Hair follicle dermal papilla cell (primary cell): ENCODE measurements around a stretch of chr1.

GRCh38 chr1:145956827-145957272 lies 967 bp downstream of the LIX1L start:
- CAGE, long polyA plus RNA: no peak

DNA sequence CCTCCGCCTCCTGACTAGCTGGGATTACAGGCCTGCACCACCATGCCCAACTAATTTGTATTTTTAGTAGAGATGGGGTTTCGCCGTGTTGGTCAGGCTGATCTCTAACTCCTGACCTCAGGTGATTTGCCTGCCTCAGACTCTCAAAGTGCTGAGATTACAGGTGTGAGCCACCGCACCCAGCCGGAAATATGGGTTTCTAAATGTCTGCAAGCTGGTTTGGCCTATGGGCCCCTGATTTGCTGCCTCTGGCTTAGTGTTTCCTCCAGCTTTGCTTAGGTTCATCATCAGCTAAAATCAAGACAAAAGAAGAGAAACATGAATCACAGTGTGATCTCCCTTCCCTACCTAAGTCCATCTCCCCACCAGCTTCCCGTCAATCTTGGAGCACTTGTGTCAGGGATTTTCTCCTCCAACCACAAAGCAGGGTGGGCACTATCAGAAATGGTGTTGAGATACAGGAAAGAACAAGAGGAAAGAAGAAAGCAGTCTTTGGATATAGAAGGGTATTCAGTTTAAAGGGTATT lies 11.9 kb downstream of the TXNIP start:
- CAGE, long polyA plus RNA: no peak

- CAGE, long polyA plus RNA: no peak
Observed at GRCh38 chr1:145994886-145995009, 1.6 kb downstream of the TXNIP start.

GRCh38 chr1:145997002-145997780 lies 812 bp upstream of the TXNIP start:
- CAGE, long polyA plus RNA: no peak

DNA sequence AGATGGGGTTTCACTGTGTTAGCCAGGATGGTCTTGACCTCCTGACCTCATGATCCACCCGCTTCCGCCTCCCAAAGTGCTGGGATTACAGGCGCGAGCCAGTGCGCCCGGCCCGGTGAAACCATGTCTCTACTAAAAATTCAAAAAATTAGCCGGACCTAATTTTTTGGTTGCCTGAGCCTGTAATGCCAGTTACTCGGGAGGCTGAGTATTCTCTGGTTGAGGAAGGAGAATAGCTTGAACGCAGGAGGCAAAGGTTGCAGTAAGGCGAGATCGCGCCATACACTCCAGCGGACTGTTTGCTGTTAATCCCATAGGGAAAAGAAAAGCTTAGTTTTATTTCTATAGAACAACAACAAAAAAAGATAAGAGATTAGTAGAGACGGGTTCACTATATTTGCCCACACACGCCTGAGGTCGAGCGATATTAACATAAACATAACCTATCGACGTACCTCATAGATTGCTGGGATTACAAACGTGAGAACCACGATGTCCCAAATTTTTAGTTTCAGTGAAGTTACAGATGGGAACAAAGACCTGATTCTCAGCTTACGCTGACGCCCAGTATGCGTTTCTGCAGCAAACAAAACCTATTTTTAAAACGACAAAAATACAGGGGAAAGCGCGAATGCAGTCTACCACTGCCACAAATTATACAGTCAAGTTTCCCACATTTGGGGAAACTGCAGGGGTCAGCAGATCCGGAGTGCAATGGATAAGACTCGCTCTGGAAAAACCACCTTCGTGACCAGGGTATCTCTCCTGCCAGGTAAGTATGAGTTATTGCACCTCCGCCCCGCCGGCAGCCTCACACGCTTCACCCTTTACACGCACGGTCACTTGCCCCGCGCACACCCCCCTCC lies 30.2 kb upstream of the HJV start:
- CAGE, long polyA plus RNA: no peak

DNA sequence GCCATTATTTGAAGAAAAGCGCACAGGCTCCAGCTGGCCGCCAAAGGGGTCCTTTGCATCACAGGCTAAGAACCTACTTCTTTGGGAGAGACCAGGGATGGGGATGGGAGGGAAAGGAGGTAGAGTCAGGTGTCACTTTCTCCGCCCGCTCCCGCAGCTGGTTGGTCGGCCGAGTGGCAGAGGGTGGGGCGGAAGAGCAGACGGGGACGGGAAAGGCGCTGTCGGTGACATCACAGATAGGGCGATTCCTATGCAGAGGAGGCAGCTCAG lies 64.8 kb upstream of the PPIAL4H start:
- CAGE, long polyA plus RNA: no peak

- CAGE, long polyA plus RNA: no peak
Observed at GRCh38 chr1:146934344-146935234, 3.5 kb upstream of the NBPF12 start.

- CAGE, long polyA plus RNA: no peak
Observed at GRCh38 chr1:146986864-146987378, 48.8 kb downstream of the NBPF12 start.

DNA sequence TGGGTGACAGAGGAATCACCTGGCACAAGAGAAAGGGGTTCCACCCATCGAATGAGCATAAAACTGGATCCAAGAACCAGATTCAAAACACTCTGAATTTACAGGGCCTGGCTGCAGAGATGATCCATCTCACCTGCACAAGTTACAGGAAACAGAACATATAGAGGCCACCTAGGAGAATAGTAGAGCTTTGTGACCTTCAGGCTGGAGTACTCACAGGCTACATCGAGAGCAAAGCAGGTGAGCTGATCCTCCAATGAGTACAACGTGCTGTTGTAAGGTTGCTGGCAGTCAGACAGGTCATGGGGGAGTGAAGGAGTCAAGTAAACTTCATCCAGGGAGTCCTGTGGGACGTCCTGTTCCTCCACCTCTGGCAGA lies 62.6 kb downstream of the PRKAB2 start:
- CAGE, long polyA plus RNA: no peak

DNA sequence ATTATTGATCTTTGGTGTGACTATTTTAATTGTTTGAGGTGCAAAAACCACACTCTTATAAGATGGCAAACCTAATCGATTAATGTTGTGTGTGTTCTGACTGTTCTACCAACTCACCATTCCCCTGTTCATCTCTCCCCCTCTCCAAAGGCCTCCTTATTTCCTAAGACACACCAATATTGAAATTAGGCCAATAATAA lies 68.1 kb upstream of the BCL9 start:
- CAGE, long polyA plus RNA: no peak

DNA sequence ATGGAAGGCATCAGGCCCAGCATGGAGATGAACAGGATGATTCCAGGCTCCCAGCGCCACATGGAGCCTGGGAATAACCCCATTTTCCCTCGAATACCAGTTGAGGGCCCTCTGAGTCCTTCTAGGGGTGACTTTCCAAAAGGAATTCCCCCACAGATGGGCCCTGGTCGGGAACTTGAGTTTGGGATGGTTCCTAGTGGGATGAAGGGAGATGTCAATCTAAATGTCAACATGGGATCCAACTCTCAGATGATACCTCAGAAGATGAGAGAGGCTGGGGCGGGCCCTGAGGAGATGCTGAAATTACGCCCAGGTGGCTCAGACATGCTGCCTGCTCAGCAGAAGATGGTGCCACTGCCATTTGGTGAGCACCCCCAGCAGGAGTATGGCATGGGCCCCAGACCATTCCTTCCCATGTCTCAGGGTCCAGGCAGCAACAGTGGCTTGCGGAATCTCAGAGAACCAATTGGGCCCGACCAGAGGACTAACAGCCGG lies 50.2 kb downstream of the ACP6 start:
- CAGE, long polyA plus RNA: no peak

DNA sequence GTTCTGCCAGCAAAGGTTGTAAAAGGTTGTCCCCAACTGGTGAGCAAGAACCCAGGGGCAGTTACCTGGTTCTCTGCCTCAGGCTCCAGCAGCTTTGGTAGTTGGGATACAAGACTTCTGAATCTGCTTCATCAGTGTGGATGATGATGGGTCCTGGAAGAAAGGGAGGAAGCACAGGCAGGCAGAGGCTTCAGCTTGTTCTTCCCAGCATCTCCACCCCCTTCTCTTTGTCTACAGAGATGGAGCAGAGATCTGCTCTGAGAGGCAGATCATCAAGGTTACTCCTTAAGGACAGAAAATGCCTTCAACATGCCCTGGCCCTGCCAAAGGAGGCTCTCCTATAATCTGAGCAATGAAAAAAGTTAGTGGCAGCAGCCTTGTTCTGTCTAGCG lies 15.2 kb downstream of the ACP6 start:
- CAGE, long polyA plus RNA: no peak

- CAGE, long polyA plus RNA: no peak
Observed at GRCh38 chr1:147670814-147671069, 418 bp upstream of the ACP6 start.

DNA sequence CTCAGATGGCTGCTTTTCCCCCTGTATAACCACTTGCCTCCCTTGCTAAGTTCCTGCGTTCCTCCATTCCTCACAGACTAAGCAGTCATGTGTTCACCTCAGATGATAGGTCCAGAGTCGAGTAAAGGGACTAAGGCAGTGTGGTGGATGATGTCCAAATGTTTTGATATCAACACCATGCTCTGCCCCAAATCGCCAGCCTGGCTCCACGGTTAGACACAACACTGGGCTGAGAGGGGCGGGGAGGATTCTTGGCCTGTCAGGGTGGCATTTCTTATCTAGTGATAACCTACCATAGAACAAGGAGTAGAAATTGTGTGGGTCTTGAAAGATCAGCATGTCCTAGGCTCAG lies 21.7 kb downstream of the GJA5 start:
- CAGE, long polyA plus RNA: no peak

- CAGE, long polyA plus RNA: no peak
Observed at GRCh38 chr1:147771684-147772309, 11.4 kb upstream of the GJA5 start.

DNA sequence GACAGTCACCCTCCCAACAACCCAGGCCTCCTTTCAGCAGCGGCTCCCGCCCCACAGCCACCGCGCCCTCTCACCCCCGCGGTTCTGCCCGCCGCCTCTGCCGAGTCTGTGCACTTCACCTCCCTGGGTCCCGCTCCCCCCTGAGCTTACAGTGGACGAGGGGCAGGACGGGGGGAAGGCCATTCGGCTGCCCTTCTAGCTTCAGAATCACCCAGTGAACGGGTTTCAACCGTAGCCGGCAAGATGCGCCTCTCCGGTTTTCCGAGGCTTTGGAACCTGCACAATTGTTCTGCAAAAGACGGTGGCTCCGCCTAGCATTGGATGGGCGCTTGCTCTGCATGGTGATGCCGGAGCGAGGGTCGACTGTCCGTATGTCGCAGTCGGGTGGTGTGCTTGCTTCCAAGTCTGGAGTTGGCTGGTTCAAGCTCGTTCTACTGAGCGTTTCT lies 86.5 kb downstream of the GPR89B start:
- CAGE, long polyA plus RNA: no peak

GRCh38 chr1:148161293-148161862 lies 9.3 kb upstream of the NBPF11 start:
- CAGE, long polyA plus RNA: no peak

DNA sequence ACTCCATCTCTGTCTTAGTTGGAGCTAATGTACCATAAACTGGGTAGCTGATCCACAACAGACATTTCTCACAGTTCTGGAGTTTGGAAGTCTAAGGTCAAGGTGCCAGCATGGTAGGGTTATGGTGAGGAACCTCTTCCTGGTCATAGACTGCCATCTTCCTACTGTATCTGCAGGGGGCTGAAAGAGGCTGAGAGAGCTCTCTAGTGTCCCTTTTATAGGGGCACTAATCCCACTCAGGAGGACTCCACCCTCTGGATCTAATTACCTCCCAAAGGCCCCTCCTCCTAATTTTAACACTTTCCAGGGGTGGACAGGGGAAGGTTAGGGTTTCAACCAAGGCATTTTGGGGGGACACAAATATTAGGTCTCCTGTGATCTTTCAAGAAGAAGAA lies 145.0 kb upstream of the NBPF11 start:
- CAGE, long polyA plus RNA: no peak

DNA sequence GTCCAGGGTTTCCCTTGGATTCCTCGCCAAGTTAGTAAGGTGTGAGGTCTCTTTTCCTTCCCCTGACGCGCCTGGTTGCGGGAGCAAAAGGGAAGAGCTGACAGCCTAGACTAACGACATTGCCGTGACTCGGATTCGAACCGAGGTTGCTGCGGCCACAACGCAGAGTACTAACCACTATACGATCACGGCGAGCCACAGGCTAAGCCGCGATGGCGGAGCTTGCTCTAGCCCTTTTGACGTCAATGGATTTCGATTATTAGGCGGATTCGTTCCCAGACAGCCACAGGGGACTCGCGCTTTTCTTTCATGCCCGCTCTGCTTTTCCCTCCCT lies 150.5 kb upstream of the NBPF11 start:
- CAGE, long polyA plus RNA: no peak

- CAGE, long polyA plus RNA: no peak
Observed at GRCh38 chr1:148371949-148372340, 111.2 kb downstream of the PPIAL4G start.